AG09319 (cell line): ENCODE measurements around the gene MRPS15.

DNA sequence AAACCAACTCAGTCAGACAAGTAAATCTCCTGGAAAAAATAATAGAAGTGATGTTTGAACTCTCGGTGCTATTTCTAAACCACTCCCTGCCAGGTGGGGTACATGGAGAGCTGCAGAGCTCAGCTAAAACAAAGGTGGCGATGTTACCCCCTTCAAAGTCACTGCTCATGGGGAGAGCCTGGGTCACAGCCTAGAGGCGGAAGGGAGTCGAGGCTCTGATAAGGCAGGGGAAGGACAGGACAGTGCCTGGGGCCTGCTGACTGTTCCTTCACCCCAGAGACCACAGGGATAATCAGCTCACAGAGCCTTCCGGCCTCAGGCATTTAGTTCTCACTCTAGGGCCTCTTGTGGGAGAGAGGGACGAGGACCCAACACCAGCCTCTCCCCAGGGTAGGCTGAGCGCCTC, 14.2 kb downstream of the SMIM12 start:
- RRBS, result no CpG with 5 or more reads among the region's 7 CpGs

GRCh38 chr1:35319889-35320543, 51.5 kb downstream of the ZMYM4 start:
- RRBS, result no CpG with 5 or more reads among the region's 4 CpGs

DNA sequence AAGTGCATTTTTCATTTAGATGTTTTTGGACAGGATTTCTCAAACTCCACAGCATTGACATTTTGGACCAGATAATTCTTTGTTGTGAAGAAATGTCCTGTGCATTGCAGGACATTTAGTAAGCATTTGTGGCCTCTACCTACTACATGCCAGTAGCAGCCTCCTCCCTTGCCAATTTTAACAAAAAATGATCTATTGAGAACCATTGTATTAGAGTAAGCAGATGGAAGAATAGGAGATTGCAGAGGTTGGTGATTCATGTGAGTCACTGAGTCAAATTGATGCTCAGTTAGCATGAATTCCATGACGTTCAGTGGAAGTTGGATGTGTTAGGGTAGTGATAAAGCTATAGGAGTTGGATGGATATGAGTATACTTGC, 94.8 kb downstream of the ZMYM4 start:
- RRBS, result no CpG with 5 or more reads among the region's 1 CpG

DNA sequence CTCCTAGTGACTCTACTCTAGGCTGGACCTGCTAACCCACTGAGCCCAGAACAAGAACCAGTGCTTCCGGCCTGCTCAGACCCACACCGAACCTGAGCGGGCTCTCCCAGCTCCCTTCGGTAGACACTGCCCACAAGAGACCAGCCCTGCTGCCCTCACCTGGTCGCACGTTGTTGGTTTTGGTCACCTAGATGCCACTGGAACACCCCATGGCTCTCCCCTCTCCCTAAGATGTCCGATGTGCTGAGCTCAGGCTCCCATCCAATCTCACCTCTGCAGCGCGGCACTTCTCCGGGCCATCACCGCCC, 120.3 kb downstream of the KIAA0319L start:
- RRBS, result no CpG with 5 or more reads among the region's 11 CpGs

DNA sequence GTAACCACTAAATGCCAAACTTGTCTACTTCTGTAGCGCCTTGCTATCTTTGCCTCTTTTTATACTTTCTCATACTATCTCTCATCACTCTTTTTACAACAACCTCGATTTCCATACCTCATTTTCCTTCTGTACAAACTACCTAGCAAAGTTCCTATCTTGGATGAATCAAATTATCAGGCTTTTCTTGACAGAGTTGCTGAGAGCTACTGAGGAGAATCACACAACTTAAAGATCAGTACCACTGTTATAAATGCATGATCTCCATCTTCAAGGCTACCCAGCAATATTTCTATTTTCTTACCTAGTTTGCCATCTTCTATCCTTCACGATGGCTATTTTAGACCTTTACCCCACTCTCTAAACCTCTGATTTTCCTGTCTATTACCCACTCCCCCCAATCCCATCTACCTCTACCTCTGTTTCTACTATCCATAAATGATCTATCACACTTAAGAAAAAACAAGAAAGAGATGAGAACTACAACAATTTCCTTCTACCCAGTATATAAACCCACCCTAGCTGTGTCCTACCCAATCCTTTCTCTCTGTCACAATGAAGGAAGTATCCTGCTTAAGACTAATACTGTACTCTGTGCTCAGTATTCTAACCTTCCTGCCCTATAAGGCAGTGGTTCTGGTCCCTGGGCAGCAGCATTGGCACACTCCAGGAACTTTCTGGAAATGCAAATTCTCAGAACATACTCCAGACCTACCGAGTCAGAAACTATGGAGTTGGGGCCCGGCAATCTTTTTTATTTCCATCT, 54.3 kb downstream of the KIAA0319L start:
- RRBS, result no CpG with 5 or more reads among the region's 5 CpGs

GRCh38 chr1:35572996-35573143, 244 bp upstream of the TFAP2E start:
- RRBS, result no CpG with 5 or more reads among the region's 6 CpGs

DNA sequence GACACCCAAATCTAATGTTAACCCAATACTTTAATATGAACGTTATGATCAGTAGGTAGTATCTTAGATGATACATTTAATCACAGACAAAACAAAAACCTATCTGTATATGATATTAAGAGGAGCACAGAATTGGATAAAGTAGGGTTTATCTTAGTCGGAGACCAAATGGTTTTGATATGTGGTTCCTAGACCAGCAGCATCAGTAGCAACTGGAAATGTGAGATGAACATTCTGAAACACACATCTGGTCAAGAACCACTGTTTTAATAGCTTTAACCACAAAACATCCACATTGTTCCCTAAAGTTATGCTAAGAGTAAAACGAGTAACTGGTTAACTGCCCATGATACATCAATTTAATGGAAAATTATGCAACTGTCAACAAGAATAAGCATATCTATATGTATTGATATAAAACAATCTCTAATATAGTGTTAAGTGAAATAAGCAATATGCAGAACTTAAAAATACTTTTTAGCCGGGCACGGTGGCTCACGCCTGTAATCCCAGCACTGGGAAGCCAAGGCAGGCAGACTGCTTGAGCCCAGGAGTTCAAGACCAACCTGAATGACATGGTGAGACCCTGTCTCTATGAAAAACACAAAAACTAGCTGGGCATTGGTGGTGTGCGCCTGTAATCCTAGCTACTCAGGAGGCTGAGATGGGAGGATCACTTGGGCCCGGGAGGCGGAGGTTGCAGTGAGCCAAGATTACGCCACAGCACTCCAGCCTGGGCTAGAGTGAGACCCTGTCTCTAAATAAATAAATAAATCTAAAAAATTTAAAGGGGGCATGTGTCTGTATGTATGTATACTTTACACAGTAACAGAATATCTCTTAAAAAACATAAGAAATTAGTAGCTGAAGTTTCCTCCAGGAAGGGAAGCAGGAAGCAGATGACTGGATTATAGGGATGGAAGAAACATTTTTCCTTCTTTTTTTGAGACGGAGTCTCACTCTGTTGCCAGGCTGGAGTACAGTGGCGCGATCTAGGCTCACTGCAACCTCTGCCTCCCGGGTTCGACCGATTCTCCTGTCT, 28.8 kb downstream of the TFAP2E start:
- RRBS, result no CpG with 5 or more reads among the region's 16 CpGs

DNA sequence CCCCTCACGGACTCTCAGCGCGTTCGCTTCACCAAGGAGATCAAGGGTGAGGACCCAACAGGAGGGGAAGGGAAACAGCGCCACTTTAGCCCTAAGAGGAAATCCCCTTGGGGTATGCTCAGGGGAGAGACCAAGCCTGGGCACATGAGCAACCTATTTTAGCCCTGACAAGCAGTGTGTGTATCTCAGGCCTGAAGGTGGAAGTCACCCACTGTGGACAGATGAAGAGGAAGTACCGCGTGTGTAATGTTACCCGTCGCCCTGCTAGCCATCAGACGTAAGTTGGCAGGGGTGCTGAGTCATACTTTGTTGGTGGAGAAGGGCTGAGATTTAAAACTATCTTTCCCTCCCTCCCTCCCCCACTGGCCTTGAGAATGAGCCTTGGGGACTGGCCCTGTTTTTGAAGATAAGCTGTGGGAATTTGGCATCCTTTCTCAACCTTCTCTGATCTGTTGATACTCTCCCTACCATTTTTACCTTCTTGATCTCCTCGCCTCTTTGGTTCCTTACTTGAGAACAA, 11.2 kb downstream of the AGO1 start:
- RRBS, result no CpG with 5 or more reads among the region's 11 CpGs

- RRBS, result no CpG with 5 or more reads among the region's 9 CpGs
These were observed 15.6 kb upstream of the AGO3 start for GRCh38 chr1:35915222-35915706.

- RRBS, result no CpG with 5 or more reads among the region's 3 CpGs
These were observed 9.4 kb upstream of the AGO3 start for GRCh38 chr1:35921315-35922039.

- RRBS, result 14% methylated on average over 4 of the region's 23 CpGs
These were observed 9.9 kb downstream of the COL8A2 start for GRCh38 chr1:36115027-36115694.

- RRBS, result no CpG with 5 or more reads among the region's 8 CpGs
These were observed 10.1 kb upstream of the COL8A2 start for GRCh38 chr1:36134899-36135677.

DNA sequence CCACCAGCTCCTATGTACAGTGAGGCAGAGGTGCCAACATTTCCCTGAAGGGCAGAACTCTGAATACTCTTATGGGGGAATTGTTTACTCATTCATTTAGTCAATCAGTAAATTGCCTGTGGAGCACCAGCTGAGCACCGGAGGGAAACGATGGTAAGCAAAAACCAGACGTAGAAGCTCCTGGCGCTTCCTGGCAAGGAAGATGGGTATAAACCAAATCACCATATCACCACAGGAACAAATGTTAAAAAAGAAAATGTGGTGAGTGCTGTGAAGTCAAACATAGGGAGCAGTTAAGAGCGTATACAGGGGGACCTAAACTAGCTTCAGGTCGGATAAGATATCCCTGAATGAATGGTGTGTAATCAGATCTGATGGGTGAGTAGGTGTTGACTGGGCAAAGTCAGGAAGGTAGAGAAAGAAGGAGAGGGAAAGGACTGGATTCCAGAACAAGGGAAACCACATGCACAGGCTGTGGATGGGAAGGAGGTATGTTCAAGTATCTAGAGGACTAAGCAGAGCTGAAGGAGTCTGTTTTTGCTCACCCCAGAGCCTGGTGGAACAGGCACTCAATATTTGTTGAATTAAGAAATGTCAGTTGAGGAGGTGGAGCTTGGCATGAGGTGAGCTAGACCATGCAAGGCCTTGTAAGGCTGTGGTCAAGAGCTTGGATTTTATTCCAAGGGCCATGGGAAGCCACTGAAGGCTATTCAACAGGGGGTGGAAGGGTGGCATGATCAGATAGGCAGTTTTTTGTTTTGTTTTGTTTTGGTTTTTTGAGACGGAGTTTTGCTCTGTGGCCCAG, 27.3 kb downstream of the MAP7D1 start:
- RRBS, result no CpG with 5 or more reads among the region's 7 CpGs

DNA sequence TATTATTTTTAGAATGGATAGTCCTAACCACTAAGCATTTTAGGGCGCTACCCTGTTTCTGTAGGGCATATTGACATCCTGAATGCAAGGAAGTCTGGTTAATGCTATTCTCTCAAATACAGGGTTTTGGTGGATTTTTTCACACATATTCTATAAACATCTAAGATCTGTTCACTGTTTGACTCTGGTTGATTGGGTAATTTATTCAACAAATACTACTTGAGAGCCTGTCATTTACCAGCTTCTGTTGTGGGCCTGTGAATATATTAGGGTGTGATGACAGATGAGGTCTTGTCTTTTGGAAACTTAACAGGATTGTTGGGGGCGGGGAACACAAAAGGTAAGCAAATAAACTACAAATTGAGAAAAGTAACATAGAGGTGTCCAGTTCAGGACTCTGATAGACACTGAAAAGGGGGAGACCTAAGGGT, 2.3 kb downstream of the THRAP3 start:
- RRBS, result no CpG with 5 or more reads among the region's 2 CpGs

DNA sequence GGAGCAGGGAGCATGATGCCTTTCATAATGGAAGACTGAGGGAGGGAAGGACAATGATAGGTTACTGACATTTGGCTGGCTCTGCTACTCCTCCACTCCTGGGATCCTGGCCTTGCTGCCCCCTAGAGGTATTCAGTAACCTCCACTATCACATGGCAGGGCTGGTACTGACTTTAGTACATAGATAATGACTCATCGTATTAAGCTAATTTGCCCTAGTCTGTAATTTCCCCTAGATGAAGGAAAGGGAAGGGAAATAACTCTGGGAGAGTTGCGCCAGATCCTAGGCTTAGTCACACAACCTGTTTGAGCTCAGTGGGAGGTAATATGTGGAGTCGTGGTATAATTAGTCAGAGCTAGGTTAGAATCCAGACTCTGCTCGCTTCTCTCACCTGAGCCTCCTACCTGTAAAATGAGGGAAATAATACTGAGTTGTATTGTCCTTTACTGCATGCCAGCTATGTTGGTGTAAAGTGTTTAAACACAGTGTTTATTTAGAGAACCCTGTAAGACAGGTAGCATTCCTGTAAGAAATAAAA, 6.2 kb upstream of the SH3D21 start:
- RRBS, result no CpG with 5 or more reads among the region's 4 CpGs

GRCh38 chr1:36359685-36360315, 25.9 kb downstream of the STK40 start:
- RRBS, result no CpG with 5 or more reads among the region's 7 CpGs

GRCh38 chr1:36384444-36384808, 1.3 kb downstream of the STK40 start:
- RRBS, result no CpG with 5 or more reads among the region's 2 CpGs

GRCh38 chr1:36390530-36391056, 4.9 kb upstream of the STK40 start:
- RRBS, result no CpG with 5 or more reads among the region's 1 CpG

DNA sequence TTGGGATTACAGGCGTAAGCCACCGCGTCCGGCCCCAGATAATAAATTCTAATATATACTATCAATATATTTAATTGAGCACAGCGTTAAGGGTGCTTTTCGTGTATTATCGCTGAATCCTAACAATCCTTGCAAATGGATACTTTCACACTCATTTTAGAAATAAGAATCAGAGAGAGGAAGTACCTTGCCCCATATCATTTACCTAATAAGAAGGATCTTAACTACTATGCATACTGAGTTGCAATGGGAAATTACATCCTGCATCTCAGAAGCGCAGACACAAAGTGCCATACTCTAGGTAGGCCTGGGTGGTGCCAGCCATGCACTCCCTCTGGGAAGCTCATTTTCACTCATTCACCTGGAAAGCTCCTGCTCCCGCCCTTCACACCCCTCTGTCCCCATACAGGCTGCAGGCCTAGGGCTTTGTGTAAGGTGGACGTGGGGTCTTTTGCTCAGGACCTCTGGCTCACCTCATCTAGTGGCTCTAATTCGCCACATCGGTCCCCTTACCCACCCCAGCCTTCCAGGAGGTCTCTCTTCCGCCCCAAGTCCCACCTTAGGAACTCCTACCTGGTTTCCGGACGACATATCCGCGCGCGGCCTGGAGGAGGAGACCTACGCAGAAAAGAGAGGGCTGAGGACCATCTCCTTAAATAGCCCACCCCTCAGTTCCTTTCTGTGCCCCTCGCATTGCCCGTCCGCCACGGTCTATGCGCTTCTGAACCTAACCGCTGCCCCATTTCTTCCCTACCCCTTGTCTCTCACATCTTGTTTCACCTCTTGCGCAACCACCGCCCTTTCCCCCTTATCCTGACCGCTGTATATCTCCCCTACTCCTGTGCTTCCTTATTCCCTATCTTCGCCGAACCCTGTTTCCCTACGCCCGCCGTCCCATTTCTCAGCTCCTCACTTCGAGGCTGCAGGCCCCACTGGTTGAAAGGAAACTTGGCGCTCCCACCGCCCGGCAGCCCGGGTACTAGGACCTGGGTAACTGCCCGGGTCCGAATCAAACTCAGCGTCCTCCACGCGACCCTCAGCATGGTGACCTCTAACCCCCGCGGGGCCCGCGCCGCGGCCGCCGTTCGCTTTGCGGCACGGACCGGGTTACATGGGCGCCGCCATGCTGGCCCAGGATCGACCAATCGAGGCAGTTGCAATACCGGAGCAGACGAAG, at the start of gene MRPS15:
Gene MRPS15, minus strand, starts transcription at position 1,152 of the 1,177 bp plus-strand sequence.
- RRBS, result 1% methylated on average over 7 of the region's 62 CpGs

DNA sequence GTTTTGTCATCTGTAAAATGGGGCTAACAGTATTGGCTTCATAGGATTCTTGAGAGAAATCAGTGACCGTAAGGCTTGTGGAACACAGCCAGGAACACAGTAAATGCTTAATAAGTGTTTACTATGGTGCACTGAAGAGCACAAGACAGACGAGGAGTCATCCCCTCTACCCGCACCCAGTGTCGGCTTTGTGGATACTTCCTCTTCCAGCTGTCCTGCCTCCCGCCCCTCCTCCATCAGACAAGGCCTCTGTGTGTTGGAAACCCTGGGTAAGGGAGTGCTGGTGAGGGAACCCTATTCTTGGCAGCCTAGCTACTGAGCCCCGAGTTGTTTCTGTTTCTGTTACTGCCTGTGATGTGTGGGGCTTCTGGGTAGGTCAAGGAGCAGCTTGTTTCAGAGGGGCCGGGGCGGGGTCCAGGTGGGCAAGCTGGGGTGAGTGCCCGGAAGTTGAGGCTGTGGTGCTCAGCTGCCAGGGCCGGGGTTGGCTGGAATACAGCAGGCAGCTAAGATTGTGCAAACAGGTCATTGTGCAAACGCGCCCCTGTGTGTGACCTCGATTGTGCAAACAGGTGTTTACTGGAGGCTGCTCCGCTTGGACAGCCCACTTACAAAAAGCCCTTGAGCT, 4.0 kb upstream of the CSF3R start:
- RRBS, result 67% methylated on average over 3 of the region's 14 CpGs